Lung (tissue), 4 donors: ENCODE measurements around a stretch of chr16.

GRCh38 chr16:33686895-33687440 lies 227.6 kb downstream of the TP53TG3F start:
- PRO-cap: no peak
- RAMPAGE, long total RNA: no peak
- RRBS: no CpG with 5 or more reads among the region's 2 CpGs

- PRO-cap: no peak
- RAMPAGE, long total RNA: no peak
- RRBS: no CpG with 5 or more reads among the region's 25 CpGs
These were observed 2335.9 kb downstream of the TP53TG3F start for GRCh38 chr16:35795283-35795792.

DNA sequence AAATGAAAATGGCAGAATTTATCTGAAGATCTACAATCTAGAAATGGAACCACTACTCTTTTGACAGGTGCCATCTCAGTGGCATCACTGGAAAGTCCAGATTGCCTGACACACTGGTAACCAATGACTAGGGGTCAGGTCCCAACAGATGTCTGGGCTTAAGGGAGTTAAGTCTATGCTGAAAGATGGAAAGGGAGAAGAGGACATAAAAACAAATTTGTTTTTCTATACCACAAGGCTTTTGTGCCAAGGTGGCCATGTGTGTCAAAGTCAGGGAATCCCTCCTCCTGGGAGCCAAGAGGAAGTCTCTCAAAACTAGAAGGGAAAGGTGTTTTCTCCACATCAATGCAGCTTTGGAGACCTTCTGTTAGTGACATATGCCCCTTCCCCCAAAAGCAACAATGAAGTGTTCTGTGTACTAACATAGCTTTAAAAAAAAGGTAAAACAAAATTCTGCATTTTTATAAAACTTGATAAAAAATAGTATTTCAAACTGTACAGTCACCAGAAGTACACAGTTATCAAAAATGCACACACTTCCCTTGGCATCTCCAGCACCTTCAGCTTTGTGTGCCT lies 2343.0 kb downstream of the TP53TG3F start:
- PRO-cap: no peak
- RAMPAGE, long total RNA: no peak

GRCh38 chr16:46658913-46659344 lies 30.0 kb downstream of the VPS35 start:
- PRO-cap: no peak
- RAMPAGE, long total RNA: no peak
- RRBS: no CpG with 5 or more reads among the region's 1 CpG

DNA sequence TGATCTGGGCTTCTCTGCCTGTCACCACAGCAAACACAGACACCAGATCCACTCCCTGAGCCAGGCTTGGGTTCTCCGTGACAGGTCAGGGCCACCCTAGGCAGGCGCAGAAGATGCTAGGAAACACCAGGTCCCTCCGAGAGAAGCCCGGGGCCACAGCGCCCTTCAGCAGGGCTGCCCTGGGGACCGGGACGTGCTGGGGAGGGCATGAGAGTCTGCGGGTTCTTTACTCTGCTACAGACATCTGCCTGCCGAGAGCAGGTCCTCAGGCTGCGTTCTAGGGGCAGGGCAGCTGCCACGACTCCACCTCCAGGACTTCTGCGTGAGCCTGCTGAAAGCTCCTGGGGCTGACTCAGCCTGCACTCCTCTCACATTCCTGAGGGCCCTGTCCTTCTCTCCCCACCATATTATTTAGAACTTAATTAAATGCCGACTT lies 11.5 kb downstream of the MYLK3 start:
- PRO-cap: no peak
- RAMPAGE, long total RNA: no peak
- RRBS: 74% methylated on average over 3 of the region's 13 CpGs

DNA sequence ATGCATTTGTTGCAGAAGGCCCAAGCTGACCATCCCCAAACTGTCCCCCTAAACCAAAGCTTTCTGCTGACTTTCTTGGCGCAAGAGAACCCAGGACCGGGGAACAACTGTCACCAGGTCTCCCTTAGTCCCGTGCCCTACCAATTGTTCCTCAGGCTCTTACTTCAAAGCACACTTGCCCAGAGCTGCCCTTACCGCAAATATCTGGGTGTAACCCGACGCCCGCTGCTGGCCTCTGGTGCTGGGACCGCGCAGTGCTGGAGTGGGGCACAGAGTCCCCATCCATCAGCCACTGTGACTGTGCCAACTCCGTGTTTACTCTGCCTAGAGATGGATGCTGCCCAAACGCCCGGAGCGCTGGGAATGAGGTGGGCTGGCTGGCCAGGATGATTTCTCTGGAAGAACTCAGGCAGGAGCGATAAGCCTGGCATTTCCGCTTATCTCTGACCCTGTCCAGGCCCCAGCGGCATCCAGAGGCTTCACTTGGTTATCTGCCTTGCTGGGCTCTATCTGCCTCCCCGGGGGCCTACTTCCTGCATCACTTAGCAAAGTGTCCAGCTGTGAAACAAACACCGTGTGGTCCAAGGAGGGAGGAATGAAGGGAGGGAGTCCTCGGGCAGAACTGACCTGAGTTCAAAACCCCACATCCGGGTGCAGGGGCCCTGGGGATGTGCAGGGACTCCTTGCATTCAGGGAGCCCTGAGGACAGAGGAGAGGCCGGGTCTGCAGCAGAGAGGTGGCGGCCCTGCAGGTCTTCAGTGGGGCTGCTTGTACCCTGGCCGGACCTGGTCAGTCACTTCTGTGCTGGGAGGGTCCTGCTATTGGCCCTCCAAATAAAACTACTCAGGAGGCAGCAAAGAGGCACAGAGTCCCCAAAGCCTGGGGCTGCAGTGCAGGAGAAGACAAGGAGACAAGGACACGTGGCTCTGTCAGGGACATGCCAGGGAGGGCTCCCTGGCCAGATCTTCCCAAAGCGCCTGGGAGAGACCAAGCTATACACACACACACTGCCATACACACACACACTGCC lies 9.4 kb upstream of the MYLK3 start:
- PRO-cap: no peak
- RAMPAGE, long total RNA: no peak
- RRBS: 36% methylated on average over 4 of the region's 25 CpGs

- PRO-cap: no peak
- RAMPAGE, long total RNA: no peak
- RRBS: no CpG with 5 or more reads among the region's 2 CpGs
These were observed 21.2 kb upstream of the C16orf87 start for GRCh38 chr16:46852201-46852488.

DNA sequence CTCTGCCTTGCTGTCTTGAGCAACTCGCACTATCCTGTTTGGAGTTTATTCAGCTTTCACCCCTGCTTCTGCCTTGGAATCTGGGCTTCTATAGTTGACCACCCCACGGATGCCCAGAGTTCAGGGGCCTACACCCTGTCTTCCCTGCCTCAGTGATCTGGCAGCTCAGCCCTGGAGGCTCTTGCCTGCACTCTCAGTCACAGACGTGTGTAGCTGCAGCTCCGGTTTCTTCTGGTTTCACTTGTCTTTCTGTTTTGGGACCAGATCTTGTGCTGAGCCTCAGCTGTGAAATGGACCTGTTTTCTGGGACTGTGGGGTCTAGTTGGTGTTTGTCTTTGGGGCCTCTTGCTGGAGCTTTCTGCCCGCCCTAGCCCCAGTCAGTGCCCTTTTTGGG lies 5.8 kb downstream of the GPT2 start:
- PRO-cap: no peak
- RAMPAGE, long total RNA: no peak
- RRBS: no CpG with 5 or more reads among the region's 5 CpGs

DNA sequence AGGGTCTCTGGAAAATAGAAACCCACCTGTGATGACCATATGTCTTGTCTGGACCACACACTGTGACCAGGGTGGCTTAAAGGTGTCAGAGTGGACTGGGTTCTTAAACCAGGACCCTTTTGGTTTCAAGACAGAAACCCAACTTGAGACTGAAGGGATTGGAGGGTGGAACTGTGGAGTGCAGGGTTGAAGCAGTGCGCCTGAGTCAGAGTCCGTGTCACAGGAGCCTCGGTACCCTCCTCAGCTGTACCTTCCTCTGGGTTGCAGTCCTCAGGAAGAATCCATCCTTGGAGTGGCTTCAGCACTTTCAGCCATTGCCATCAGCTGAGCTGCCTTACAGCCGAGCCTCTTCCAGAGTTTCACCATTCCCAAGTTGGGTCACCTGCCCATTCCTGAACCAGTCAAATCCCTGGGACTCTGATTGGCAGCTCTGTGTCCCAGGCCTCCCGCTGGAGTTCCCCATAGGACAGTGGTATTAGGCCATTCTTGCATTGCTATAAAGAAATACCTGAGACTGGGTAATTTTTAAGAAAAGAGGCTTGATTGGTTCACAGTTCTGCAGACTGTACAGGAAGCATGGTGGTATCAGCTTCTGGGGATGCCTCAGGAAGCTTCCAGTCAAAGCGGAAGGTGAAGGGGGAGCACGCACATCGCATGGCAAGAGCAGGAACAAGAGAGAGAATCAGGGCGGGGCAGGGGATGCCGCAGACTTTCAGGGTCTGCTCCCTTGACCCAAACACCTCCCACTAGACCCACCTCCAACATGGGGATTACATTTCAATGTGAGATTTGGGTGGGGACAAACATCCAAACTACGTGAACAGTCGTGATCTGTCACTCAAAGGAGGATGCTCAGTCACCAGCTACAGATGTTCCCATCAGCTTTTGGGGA lies 28.1 kb downstream of the GPT2 start:
- PRO-cap: no peak
- RAMPAGE, long total RNA: no peak
- RRBS: no CpG with 5 or more reads among the region's 12 CpGs

- PRO-cap: no peak
- RAMPAGE, long total RNA: no peak
- RRBS: no CpG with 5 or more reads among the region's 4 CpGs
These were observed 98.8 kb downstream of the ITFG1 start for GRCh38 chr16:47361862-47362683.

DNA sequence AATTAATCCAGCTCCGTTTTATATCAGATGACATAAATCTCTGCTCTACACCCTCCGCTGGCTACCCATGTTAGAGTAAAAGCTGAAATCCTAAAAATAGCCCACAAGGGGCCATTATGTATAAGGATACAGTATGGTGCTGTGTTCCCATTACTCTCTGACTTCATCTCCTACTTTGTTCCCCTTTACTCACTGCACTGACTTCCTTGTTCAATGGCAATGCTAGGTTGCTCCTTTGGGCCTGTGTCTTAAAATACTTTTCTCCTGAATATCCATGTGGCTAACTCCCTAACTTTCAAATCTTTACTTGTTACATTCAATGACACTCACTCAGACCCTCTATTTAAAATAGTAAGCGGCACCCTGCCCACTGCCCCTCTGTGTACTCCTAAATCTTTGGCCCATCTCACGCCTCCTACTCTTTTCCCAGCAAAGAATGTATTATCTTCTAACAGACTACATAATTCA lies 11.5 kb downstream of the SIAH1 start:
- PRO-cap: no peak
- RAMPAGE, long total RNA: no peak
- RRBS: no CpG with 5 or more reads among the region's 4 CpGs

GRCh38 chr16:48383451-48384008 lies 1.7 kb downstream of the SIAH1 start:
- PRO-cap: no peak
- RAMPAGE, long total RNA: no peak
- RRBS: no CpG with 5 or more reads among the region's 3 CpGs

DNA sequence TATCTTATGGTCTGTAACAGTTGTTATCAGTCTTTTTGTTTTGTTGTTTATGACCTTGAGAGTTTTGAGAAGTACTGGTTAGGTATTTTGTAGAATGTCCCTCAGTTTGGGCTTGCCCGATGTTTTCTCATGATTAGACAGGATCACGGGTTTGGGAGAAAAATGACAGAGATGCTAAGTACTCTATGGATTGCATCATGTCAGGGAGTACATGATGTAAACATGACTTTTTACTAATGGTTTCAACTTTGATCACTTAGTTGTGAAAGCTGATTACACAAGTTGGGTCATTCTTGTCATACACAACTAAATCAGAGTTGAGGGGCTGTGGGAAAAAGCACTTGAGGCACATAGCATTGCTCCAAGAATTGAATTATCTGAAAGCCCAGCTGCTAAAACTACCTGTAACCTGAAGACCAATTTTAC lies 94.8 kb upstream of the SIAH1 start:
- PRO-cap: no peak
- RAMPAGE, long total RNA: no peak
- RRBS: no CpG with 5 or more reads among the region's 2 CpGs

DNA sequence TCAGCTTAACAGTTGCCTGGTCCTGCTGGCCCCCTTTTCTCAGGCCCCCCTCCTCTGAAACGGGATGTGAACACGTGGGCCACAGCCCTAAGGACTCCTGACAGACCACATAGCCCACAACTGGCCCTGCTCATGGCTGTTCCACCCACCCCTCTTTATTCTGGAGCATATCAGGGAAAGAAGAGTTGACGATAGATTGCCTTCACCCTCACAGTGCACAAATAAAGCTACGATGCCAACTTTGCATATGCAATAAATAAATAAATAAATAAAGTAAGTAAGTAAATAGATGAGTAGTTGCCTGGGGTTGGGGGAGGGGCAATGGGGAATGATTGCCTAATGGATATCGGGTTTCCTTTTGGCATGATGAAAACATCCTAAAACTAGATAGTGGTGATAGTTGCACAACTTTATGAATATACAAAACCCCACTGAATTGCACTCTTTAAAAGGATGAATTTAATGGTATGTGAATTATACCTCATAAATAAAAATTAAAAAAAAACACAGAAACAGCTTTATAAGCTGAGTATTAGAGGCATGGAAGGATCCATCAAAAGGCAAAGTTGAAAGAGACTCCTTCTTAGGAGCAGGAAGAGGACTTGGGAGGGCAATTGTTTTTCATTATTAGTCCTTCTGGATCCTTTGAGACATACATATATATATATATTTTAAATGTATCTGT lies 110.7 kb downstream of the N4BP1 start:
- PRO-cap: no peak
- RAMPAGE, long total RNA: no peak
- RRBS: no CpG with 5 or more reads among the region's 5 CpGs

DNA sequence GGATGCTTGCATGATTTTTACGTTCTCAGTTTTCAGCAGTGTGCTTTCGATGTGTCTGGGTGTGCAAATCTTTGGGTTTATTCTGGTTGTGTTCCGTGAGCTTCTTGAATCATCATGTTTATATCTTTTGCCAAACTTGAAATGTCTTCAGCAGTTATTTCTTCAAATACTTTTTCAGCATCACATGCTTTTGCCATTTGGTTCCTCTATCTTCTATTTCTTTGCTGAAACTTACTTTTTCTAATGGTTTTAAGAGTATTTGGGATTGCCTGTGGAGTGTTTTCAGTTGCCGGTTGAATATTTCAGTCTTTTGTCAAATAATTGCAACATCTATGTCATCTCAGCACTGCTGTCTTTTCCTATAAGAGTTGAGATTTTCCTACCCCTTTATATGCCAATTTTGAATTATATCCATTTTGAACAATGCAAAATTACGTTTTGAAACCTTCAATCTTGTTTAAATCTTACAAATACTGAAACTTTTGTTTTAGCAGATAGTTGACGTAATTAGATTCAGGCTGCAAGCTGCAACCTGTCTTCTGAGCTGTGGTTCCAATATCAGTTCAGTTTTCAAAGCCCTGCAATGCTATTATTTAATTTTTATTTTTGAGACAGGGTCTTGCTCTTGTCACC lies 41.1 kb downstream of the N4BP1 start:
- PRO-cap: no peak
- RAMPAGE, long total RNA: no peak
- RRBS: no CpG with 5 or more reads among the region's 6 CpGs

GRCh38 chr16:49019718-49020415 lies 261.8 kb downstream of the CBLN1 start:
- PRO-cap: no peak
- RAMPAGE, long total RNA: no peak
- RRBS: no CpG with 5 or more reads among the region's 16 CpGs

- PRO-cap: no peak
- RAMPAGE, long total RNA: no peak
- RRBS: 4% methylated on average over 8 of the region's 23 CpGs
These were observed 2.6 kb downstream of the CBLN1 start for GRCh38 chr16:49278810-49279617.

GRCh38 chr16:49435234-49435520 lies 61.6 kb downstream of the C16orf78 start:
- PRO-cap: no peak
- RAMPAGE, long total RNA: no peak
- RRBS: no CpG with 5 or more reads among the region's 2 CpGs

- PRO-cap: no peak
- RAMPAGE, long total RNA: no peak
- RRBS: 32% methylated on average over 3 of the region's 11 CpGs
These were observed 235.6 kb downstream of the ZNF423 start for GRCh38 chr16:49620178-49620836.

DNA sequence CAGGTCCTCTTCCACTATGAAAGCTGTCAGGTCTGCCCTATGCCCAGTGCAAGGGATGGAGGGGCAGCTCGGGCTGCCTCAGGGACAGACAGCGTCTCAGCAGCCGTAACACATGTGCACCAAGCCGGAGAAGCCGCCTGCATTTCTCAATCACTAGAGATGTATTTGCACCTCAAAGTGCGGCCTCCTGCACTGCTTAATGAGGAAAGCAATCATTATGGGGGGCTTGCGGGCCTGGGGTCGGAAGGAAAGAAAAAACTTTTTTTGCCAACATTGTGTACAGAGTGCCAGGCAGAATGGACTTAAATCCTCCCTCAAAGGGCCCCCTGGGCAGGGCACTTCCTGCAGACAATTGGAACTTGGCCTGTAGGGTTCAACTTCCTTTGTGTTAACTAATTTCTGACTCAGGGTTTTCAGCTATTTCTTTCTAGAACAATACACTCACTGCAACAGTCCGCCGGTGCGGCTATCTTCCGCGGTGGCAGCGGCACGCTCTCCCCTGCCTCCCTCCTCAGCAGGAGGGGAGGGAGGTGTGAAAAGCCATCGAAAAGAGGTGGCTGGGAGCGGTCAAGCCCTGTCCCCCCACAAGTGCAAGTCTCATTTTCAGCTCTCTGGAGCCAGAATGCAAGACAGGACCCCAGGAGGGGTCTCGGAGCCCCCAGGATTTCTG lies 101.2 kb downstream of the ZNF423 start:
- PRO-cap: unidirectional peak, plus-strand start at position 449 of the sequence
- RAMPAGE, long total RNA: no peak
- RRBS: no CpG with 5 or more reads among the region's 18 CpGs